Umbilical cord (tissue), 2 donors: Measurements from ENCODE around the genes NUDT16, MRPL3 and CPNE4.

- RAMPAGE, long total RNA, result no peak
Measured at GRCh38 chr3:130744332-130745159, 2.1 kb downstream of the PIK3R4 start.

DNA sequence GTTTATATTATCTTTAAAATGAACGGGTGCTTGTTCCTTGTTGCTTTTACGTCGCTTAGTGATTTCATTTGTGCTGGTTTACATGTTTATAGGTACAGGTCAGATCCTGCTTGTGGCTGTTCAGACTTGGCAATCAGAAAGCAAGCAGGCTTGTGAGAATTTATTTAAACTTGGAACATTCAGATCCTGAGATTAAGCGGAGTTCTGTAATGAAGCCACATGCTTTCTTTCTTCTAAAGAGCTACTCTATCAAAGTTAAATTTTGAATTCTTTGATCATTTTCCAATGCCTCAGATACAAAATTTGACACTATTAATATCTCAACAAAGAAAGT is 43.0 kb upstream of the ATP2C1 start:
- RAMPAGE, long total RNA, result no peak

GRCh38 chr3:131217385-131217892 is 164.1 kb upstream of the NUDT16 start:
- RAMPAGE, long total RNA, result no peak

- RAMPAGE, long total RNA, result no peak
Measured at GRCh38 chr3:131330998-131331655, 50.4 kb upstream of the NUDT16 start.

GRCh38 chr3:131360935-131361508 is 20.6 kb upstream of the NUDT16 start:
- RAMPAGE, long total RNA, result no peak

DNA sequence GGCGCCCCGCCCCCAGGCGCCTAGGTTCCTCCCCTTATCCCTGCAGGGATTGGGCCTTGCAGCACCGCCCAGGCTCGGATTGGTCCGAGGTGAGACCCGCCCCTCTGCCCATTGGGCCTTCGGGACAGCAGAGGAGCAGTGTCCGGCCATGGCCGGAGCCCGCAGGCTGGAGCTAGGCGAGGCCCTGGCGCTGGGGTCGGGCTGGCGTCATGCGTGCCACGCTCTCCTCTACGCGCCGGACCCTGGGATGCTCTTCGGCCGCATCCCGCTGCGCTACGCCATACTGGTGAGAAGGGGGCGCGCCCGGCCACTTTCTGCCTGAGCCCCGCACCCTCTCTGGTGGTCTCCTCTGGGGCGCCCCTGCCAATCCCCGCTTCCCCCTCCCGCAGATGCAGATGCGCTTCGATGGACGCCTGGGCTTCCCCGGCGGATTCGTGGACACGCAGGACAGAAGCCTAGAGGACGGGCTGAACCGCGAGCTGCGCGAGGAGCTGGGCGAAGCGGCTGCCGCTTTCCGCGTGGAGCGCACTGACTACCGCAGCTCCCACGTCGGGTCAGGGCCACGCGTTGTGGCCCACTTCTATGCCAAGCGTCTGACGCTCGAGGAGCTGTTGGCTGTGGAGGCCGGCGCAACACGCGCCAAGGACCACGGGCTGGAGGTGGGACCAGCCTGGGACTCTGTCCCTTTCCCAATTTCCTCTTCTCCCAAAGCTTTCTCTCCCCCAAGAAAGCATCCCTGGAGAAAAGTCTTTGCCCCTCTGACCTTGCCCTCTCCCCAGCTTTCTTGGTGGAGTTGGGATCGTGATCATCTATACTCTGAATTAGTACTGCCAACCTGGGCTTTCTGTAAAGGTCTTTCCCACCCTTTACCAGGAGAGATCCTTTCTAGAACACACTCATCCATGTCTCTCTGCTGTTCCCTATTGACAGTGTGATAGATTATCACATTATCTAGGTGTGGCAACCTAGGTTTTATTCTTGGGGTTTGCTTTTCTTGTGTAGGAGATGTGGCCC is at the start of gene NUDT16:
TSS of gene NUDT16 (plus strand) at position 118 of the 1,014 bp plus-strand sequence.
- RAMPAGE, long total RNA, result start-site peak on the plus strand centred at position 126 of the sequence, 39 bp wide, 29 and 15 reads in 2 replicates

DNA sequence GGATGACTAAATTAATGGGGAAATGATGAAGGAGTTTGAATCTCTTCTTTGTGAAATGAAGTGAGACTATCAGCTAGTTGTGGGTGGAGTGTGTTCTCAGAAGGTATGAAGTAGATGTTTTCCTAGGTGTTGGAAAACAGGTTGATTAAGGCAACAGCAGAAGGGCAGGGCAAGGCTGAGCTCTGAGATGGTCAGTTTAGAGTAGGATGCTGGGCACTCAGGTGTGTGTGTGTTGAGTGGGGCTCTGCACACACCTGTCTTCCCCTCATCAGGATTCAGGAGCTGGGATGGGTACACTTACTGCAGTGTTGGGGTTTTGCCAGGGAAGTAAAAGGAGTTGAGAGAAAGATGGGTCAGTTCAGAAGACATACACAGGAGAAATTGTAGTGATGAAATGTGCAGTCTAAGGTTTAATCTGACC is 3.1 kb downstream of the NUDT16 start:
- RAMPAGE, long total RNA, result no peak

DNA sequence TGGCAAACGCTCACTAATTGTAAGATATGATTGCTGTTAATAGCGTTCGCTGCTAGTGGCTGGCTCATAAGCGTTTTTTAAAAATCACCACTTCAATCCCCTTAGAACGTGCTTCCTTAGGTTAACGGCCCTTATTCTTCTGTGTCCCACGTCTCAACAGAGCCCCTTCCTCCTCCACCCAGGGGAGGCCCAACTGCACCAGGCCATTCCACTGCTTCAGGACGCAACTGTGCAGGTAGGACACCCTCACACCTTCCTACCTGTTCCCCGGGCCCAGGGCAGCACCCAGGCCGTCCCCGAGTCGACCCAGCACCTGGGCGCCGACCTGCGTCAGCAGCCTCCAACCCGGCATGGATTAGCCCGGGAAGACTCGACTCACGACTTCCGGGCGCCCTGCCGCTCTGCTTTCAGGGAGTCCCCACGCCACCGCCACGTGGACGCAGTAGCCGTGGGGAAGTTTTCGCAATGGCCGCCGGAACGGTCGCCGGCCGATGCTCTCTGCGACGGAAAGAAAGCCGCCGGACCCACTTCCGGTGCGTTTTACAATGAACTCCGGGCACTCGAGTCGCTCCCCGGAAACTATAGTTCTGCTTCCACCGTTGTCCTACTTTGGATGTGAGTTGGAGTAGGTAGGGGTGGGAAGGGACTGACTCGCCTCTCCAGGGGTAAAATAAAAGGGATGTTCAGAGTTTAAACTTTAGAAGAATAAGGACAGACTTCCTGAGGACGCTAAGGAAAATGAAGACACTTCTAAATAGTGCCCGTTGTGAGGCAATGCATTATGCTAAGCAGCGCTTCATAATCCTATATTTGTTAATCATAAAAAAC is at the start of gene MRPL3:
TSS of gene MRPL3 (minus strand) at position 502 of the 828 bp plus-strand sequence.
- RAMPAGE, long total RNA, result no peak

DNA sequence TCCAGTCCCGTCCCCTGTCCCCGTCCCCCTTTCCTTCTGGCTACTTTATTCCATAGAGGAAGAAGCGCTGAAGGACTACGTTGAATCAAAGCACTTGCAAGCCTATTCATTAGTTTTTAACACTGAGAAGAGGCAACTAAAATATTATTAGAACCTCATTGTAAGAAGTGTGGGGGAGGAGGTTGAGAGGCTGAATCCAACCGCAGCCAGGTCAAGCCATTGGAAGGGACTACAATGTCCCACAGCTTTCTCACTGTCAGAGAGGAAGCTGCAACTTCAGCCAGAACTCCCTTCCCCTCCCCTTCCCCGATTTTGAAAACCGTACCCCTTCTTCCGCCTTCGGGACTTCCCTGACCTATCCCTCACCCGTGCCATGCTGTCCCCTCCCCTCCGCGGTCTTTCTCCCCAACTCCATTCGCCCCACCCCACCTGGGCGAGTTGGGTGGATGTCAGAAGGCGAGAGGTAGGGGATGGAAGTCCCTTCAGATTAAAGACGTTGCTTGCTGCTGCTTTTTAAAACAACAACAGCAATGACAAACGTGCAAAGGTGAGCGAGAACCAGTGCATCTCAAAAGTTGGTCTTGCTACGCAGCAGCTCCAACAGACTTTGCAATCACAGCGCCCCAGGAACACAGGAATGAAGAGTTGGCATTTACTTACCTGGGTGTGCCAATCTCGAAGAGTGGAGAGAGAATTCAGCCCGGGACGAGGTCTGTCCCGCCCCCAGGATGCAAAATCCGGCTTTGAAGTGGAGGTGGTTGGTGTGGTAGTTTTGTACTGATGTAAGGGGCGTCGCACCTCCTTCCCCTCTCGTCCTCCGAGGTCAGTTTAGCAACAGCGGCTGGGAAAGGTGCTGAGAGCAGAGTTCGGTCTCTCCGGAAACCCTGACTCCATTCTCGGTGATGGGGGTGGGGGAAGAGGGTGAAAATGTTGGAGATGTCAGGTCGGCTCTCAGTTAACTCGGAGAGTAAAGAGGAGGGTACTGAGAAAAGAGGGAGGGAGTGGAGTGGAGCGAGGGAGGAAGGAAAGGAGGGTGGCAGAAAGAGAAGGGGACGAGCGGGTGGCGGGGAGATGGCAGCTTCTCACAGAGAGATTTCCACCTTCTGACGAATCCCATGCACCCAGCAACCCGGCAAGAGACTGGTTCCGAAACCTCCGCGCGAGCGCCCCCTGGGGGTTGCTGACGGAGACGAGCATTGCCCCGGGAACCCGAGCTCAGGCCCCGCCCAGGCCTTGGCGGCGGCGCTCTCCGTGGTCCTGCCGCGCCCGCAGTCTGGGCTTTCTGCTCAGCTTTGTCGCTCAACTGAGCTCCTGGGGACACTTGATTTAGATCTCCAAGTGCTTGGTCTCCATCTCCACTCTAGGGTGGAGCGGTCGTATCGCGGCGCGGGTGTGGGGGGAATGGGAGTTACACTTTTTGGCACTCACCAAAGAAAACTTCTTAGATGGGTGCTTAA is at the start of gene CPNE4:
TSS of gene CPNE4 (minus strand) at position 1,108 of the 1,457 bp plus-strand sequence.
- RAMPAGE, long total RNA, result no peak

- RAMPAGE, long total RNA, result no peak
Measured at GRCh38 chr3:132417818-132418525, 670 bp downstream of the DNAJC13 start.

DNA sequence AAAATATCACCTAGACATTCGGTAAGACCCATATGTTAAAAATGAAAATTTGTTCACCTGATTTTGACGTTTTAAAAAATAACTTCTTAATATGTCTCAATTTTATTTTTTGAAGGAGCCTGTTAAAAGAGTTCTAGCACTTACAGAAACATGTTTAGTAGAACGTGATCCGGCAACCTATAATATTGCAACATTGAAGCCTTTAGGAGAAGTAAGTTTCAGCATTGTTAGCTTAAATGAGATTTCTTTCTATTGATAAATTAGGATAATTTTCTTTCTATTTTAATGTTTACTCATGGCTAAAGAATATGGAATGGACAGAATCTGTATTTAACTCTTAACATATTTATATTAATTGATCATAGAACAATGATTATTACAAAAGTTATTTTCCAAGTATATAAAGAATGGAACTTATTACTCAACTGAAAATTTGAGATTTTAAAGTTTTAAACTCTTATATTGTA is 36.2 kb downstream of the DNAJC13 start:
- RAMPAGE, long total RNA, result no peak

- RAMPAGE, long total RNA, result no peak
Measured at GRCh38 chr3:132659322-132659633, 331 bp downstream of the ACAD11 start.

DNA sequence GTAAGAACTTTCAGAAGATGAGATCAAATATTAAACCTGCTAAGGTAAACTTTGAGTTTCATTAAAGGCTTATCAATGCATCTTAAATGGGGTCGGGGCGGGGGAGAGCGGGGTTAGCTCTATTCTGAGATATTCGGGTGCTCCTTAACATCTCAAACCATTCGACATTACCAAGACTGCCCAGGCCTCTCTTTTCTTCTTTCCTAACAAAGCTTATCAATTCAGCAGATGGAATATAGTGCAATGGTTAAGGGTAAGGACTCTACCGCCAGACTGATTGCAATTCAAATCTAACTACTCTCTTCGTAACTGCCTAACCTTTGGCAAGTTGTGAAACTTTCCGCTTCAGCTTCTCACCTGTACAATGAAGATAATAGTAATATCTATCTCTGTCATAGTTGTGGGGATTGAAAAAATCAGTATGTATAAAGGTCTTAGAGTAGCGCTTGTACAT is 903 bp downstream of the UBA5 start:
- RAMPAGE, long total RNA, result no peak

DNA sequence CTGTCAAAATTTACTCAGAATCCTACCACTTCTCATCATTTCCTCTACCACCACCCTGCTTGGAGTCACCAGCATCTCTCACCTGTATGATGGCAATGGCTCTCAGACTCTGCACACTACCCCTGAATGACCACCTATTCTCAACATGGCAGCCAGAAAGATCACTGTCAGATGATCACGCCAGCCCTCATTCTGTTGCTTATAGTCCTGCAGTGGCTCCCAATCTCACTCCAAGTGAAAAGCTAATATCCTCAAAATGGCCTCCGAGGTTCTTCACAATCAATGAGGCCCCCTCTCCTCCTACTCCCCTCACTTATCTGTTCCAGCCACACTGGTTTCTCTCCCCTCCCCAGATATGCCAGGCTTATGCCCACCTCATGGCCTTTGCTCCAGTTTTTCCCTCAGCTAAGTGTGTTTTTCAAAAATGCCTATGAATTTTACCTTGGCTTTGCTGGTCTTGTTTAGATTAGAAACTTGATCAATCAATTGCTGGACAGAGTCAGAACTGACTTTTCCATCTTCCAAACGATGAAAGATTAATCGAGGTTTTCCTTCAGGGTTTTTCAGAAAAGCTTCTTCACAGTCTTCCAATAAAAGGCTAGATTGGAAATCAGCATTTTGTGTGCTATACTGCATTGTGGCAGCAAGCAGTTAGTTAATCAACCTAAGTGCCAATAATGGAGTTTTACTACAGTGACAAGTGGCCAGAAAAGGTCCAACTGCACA is 14.4 kb downstream of the NPHP3 start:
- RAMPAGE, long total RNA, result no peak

DNA sequence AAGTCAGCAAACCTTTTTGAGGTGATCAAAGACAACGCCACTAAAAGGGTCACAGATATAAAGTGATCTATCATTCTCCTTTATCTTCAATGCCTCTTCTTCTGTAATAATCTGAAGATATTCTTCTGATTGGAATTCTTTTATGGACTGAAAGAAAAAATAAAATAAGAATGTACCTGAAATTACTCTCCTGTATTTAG is 2.8 kb downstream of the TOPBP1 start:
- RAMPAGE, long total RNA, result no peak

DNA sequence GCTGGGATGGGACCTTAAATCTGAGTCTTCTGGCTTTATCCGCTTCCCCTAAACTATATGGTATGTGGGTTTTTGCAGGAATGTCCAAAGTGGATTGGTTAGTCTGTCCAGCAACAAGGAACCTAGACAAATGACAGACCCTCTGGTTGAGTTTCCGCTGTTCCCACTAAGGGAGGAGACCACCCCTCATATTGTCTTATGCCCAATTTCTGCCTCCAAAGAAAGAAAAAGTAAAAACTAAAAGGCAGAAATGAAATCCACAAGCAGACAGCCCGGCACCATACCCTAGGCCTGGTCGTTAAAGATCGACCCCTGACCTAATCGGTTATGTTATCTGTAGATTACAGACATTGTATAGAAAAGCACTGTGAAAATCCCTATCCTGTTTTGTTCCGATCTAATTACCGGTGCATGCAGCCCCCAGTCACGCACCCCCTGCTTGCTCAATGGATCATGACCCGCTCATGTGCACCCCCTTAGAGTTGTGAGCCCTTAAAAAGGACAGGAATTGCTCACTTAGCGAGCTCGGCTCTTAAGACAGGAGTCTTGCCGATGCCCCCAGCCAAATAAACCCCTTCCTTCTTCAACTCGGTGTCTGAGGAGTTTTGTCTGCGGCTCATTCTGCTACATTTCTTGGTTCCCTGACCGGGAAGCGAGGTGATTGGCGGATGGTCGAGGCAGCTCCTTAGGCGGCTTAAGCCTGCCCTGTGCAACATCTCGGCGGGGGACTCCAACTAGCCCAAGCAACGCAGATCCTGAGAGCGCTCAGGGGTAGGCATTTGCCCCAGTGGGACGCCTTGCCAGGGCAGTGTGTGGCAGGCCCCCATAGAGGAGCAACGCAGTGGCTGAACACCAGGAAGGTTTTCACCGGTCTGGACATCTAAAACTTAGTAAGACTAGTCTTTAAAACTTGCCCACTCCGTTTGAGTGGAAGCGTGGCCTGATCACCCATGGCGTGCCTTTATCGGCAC is 9.7 kb downstream of the SLCO2A1 start:
- RAMPAGE, long total RNA, result no peak

DNA sequence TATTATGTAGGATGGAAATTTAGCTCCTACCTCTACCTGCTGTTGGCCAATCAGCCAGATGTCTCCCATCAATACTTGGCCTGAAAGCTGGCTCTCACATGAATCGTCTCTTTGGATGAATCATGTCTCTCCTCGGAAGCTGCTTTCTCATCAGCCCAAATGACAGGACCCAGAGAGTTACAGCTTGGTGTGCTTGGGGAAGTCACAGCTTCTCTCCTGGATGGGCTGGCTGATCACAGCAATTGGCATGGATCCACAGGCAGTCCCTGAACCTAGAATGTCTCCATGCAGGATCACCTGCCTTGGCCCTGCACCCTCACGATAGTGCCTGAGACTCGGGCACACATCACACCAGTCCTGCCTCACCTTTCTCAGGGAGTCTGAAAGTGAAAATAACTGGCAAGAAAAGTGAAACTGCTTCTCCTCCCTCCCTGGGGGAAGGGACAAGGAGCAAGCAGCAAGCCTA is 27.7 kb upstream of the SLCO2A1 start:
- RAMPAGE, long total RNA, result no peak

DNA sequence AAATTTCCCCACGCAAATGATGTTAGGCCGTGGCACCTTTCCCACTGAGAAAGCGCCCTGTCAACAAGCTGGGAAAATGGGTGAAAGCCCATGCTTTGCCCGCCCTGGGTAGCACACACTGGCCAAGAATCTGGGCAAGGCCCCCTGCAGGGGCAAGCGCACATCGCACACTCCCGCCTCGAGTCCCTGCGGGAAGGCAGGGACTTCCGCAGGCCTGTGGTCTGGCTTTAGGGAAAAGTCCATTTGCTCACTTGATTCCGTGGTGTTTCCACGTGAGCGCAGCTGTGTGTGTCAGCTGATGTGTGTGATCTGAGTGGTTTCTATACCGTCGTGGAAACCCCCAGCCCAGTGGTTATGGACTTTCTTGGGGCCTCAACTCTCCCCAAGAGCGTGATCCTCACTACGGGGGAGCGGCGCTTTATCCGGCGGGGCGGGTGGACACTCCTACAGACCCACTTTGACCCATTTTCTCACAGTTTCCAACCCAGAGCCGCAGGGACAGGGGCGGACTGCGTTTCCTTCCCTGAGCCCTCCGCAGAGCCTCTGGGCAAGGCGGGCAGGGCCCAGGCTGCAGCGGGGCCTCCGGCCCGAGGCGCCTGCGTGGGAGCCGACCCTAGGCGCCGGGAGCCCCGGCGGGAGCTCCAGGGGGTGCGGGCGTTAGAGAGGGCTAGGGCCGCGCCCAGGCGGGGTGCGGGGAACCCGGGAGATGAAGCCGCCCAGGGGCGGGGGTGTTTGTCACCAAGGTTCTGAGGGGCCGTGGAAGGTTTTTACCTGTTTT is 61.6 kb downstream of the AMOTL2 start:
- RAMPAGE, long total RNA, result no peak

DNA sequence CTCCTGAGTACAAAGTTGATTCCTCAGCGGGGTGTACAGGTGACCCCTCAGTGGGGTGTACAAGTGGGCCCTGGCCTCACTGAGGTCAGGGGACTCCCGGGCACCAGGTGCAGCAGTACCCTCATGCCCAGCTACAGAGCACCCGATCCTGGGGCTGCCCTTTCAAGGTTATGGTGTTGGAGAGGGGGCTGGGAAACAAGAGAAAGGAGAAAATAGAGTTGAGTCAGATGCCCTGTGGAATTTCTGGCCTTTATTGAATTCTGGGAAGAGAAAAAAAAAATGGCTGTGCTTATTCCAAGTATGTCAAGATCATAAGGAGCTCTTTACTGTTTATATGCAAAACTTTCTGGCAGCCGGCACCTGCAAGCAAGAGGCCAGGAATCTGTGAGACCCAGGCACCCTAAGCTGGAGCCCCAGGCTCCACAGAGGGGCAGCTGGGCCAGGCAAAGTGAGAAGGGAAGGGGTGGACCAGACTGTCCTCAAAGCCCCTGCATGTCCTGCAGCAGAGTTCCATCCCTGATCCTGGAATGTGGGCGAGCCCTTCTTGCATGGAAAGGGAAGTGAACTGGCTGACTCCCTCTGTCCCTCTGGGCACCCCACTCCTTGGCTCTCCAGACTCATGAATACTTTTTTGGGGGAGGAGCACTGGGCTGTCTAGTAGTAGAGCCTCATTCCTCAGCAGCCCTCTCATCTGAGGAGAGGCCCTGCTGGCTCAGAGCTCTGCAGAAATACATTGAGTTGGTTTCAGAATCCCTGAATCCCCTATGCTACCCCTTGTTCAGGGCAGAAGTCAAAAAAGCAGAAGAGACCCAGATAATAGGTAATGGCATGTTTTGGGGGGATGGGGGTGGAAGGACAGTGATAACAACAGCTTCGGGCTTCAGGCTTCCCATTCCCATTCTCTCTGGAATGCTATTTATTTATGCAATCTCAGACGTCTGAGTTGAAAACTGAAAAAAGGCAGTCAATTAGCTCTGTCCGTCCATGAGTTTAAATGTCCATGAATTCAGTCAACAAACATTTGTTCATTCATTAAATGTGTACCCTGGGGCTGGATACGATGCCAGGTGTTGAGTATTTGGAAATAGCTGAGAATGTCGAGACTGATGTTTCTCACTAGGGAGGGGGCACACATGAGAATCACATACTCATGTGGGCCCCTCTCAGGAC is 42.8 kb downstream of the AMOTL2 start:
- RAMPAGE, long total RNA, result no peak

DNA sequence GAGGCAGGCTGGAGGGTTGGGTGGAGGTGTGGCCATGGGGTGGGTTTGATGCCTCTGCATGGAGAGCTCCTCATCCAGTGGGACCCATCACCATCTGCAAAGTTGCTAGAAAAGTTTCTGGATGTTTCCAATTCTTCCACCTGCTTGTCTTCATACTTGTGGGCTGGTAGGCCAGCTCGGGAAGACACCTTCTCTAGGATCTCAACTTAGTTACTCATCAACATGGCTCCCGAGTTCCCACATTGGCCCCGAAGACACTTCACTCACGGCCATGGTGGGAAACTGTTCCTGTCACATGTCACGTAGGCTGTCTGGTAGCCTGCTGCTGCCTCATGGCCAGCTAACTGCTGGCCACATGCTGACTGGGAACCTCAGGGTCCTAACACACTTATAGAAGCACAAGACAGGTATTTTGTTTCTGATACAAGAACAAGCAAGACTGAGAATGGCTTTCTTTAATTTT is 19.3 kb downstream of the AMOTL2 start:
- RAMPAGE, long total RNA, result no peak